Jurkat, Clone E6-1 (cell line): ENCODE measurements around the gene C18orf32.

DNA sequence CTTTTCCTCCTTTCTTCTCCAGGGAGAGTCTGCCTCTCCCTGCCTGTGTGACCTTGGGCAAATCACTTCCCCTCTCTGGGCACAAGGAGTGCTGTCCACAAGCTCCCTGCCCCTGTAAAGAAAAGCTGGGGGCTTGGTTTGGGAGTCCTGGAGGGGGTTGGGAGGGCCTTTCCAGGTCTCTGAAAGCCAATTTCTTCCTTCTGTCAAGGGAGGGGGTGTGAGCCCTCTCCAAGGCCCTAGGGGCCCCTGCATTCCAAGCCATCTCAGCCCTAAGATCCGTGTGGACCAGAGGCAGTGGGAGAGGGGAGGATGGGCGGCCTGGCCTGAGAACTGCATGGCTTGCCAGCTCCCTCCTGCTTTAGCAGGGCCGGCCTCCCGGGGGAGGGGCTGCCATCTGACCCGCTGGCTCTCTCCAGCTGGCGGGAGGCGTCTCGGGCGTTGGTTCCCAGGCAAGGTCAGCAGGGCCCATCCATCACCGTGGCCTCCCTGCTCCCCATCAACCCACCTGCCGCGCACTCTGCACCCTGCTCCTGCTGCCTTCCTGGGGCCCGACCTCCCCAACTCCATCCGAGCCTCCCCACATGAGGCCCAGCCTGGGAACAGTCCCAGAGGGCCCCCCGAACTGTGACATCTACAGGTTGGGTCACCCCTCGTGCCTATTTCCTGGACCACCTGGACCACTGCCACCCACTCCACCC, 61.4 kb downstream of the SMAD7 start:
- RRBS: no CpG with 5 or more reads among the region's 16 CpGs

GRCh38 chr18:48951717-48952129, 958 bp upstream of the SMAD7 start:
- RRBS: 2% methylated on average over 41 of the region's 55 CpGs

DNA sequence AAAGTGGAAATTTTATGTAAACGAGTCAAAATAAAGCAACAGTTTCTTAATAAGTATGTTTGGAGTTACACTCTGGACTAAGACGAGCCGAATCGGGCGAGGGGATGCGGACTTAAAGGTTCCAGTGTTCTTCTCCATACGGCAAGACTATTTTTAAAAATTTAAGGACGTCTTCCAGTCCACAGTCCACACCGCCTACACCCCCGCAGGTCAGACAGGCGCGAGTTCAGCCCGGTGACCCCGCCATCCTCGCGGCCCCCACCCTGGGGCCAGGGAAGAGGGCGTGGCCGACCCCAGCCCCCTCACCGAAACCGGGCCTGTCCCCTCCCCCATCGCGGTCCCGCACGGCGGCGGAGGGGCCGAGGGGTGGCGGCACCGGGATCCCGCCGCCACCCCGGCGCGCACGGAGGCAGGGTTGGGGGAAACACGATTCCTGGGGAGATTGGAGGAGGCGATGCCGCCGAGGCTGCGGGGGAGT, 24.4 kb upstream of the SMAD7 start:
- RRBS: 15% methylated on average over 9 of the region's 40 CpGs

GRCh38 chr18:48996870-48997487, 46.2 kb upstream of the SMAD7 start:
- RRBS: no CpG with 5 or more reads among the region's 10 CpGs

DNA sequence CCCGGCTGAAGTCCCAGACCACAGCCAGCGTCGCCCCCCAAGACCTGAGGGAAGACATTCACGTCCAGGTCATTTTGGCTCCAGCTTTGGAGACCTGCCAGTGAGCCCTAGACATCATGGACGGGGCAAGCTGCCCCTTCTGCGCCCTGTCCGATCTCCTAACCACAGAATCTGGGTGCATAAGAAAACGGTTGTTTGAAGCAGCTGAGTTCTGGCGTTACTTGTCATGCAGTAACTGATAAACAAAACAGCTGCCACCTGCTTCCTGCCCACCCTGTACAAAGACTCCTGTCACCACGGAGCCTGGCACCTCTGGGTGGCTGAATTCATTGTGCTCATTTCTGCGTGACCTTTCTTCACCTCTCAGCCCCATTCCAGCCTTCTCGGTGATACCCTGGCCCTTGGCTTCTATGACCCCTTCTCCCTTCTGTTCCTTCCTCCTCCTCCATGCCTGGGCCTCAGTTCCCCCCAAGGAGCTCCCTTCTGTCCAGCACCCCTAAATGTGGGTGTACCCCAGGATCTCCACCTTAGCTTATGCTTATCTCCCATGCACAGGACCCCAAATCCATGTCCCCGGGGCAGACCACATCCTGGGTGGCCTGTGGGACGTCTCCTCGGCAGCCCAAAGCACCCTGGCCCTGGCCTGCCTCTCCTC, 72.7 kb upstream of the SMAD7 start:
- RRBS: no CpG with 5 or more reads among the region's 15 CpGs

- RRBS: no CpG with 5 or more reads among the region's 19 CpGs
These were observed 80.9 kb upstream of the SMAD7 start for GRCh38 chr18:49031458-49032194.

DNA sequence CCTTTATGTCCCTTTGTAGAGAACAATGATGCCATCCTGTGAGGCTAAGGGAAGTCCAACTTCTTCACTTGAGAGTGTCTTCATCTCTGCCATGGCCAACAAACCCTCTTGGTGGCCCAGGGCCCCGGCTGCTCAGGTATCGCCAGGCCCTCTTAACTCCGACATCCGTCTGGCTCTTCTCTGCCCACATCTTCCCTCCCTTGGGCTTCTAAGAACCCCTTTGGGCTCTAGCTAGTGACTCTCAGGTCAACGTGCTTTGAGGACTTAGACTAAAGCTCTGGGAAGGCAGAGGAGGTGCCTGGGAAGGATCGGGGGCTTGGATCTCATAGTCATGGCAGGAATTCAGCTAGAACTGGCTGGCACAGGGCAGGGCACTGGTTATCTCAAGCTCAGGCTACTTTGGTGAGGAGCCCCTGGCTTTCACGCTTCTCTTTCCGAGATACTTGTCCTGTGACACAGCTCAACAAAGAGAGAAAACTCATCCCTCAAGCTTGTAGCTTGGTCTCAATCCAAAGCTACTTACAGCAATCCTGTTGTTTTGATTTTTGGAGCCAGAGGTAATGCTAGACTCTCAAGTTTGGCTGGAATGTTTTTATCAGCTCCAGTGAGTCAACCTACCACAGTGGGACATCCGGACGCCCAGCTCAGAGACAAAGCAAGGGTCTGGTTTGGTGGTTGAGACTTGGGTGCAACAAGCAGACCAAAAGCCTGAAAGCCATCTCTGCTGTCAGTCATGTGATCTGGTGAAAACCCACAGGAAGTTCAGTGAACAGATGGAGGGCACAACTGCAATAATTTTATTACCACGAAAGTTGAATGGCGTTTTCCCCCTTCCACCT, 102.0 kb upstream of the SMAD7 start:
- RRBS: no CpG with 5 or more reads among the region's 12 CpGs

GRCh38 chr18:49476566-49476877, 10.5 kb downstream of the C18orf32 start:
- RRBS: no CpG with 5 or more reads among the region's 6 CpGs

DNA sequence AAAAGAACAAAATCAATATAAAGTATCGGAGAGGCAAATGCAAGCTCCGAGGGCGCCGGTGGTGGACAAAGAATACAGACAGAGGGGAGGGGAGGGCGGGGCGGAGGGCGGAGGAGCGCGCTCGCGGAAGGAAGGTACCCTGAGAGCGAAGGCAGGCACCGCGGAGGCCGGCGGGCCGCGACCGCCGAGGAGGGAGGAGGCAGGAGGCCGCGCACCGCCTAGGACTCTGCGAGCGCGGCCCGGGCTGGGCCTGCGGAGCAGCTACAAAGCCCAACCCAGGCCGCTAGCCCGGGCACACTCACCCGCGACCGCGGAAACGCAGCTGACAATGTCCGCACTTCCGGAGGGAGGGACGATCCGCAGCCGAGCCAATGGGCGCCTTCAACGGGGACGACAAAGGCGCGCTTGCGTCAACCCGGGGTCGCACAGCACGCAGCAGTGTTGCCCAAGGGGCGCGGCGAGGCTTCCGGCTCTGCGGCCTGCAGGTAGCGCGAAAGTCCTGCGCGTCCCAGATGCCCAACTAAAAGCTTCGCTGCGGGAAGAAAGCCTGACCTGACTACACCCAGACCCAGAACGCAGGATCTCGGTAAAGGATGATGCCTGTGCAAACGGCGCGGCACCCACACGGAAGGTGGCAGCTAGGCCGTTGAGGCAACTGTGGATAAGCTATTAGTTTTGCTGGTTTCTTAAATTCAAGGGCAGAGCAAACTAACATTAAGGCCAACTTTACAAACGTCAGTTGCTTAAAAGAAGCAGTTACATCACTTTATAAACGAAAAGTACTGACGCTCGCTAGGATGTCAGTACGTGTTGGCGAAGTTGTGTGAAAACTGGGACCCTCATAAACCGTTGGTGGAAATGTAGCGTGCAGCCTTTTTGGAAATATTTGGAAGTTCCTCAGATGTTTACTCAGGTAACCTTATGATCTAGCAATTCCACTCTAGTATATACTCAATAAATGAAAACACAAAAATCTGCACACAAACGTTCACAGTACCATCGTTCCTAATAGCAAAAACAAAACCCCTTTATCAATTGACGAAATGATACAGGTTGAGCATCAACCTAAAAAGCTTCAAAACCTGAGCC, at the start of gene C18orf32:
C18orf32 (minus strand) TSS at position 330 of the 1,089 bp plus-strand sequence.
- RRBS: 1% methylated on average over 38 of the region's 78 CpGs

DNA sequence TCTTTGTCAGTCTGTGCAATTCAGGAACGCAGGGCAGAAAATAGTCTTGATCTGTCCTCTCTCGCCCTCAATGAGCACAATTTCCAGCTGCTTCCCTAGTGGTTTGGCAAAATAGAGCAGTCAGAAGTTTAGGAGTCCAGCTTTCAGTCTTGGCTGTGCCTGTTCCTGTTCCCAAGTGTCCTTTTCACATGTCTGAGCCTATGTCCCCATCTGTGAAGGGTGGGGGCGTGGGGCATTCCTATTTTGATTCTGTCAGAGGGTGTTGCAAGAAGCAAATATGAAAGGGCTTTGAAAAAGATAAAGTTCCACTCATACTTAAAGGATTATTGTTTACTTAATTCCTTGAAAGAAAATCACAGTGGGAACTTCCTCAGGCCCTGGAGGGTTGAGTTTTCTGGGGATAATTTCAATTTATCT, 83.7 kb downstream of the ACAA2 start:
- RRBS: no CpG with 5 or more reads among the region's 3 CpGs

DNA sequence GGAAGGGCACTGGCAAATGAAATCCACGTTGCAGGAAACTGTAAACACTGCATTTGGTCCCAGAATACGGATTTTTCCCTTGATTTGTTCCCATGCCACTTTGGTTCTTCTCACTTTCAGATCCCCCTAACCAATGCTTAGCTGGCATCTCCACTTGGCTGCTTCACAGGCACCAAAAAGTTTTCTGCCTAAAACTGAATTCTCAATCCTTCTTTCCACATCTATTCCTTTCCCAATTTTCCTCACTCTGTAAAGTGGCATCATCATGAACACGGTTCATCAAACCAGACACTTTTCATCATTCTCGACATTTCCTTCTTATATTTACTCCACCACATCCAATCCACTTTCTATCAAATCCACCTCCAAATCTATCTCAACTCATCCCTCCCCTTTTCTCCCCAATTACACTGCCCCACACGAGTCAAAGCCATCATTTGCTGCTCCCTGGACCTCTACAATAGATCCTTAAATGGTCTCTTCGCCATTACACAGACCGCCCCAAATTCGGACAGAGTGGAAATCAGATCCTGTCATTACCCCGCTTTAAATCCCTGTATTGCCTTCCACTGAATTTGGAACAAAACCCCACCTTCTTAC, 1.1 kb downstream of the ACAA2 start:
- RRBS: no CpG with 5 or more reads among the region's 9 CpGs

DNA sequence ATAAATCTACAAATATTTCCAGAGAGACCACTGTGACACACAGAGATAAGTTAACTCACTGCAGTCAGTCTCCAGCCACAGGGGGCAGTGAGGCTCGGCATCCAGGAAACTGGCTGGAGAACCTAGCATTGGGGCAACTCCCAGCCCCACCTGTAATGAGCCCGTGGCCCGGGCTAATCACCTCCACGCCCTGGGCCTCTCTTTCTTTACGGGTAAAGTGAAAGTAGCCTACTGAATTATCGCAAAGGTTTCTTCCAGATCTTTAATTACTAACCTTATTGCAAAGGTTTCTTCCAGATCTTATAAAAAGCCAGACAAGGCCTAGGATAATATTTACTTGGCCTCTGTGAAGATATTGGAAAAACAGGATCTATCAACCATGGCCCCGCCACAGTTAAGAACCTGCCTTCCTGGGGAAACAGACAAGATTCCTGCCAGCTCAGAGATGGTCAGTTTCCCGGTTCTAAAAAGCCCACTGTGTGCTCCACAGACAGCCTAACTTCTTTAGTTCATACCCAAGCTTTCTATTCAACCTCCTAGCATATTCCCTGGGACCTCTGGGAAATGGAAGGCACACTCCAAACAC, 45.8 kb upstream of the ACAA2 start:
- RRBS: no CpG with 5 or more reads among the region's 8 CpGs

GRCh38 chr18:49875560-49876210, 62.4 kb upstream of the ACAA2 start:
- RRBS: no CpG with 5 or more reads among the region's 3 CpGs

DNA sequence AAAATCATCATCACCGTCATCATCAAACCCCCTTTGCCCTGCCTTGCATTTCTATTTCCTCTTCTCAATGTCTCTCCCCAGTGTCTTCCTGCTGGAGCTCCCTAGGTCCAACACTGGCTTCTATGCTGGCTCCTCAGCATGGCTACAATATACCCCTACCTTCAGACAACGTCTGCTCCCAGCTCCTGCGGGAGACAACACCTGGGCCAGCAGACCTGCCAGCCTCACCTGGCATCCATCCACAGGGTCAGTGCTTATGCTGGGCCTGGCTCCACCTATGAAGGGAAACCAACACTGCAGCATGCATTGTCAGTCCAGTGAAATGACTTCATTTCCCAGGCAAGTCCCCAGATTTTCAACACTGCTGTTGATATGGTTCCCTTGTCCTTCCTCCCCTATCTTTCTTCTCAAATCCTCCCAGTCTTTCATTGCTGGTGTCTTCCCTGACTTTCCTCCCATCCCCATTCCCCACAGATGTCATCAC, 98.2 kb downstream of the MYO5B start:
- RRBS: no CpG with 5 or more reads among the region's 3 CpGs

GRCh38 chr18:50097492-50098146, 97.3 kb downstream of the MYO5B start:
- RRBS: no CpG with 5 or more reads among the region's 6 CpGs

- RRBS: no CpG with 5 or more reads among the region's 5 CpGs
These were observed 95.0 kb downstream of the MYO5B start for GRCh38 chr18:50099776-50100600.

DNA sequence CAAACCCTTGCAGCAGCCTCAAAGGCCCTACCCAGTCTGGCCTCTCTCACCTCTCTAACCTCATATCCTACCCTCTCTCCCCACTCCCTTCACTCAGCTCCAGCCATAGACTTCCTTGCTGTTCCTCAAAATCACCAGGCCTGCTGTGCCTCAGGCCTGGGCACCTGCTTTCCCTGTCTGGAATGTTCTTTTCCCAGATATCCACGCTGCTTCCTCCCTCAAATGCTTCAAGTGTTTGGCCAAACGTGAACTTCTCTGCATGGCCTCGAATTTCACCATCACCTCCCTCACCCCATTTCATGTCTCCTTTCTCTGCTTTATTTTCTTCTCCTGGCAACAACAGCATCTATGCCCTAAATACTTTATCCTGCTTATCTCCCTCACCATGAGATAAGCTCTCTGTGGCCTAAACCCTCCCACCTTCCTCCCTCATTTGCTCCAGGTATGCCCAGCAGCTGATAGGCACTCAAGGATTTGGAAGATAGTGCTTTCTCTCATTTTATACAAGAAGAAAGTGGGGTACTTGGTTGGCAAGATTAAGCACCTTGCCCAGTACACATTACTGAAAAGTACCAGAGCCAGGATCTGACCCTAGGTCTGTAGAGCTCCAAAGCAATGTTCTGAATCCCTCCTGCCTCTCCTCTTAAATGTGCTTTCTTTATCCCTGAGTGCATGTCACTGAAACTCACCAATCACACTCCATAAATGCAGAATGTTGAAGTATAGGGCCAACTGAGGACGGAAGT, 84.8 kb downstream of the MYO5B start:
- RRBS: no CpG with 5 or more reads among the region's 4 CpGs

DNA sequence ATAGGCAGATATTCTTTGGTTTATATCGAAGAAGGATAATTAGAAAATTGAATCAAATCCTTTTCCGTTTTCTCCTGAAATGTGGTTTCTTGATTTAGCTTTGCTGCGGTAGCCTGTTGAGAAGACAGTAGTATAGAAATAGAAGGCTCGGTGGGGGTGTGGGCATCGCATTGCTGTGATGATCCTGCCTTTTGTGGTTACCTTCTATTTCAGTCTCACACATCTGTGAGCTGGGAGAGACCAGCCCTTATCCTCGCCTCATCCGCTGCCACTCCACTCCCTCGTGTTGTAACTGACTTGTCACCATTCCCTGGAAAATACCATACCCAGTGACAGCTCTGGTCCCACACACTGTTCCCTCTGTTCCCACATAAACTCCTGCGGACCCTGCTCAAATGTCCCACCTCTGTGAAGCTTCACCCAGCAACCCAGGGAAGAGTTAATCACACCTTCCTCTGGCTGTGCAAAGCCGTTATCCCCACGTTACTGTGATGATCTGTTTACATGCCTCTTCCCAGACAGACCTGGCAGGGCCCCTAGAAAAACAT, 114.4 kb downstream of the MAPK4 start:
- RRBS: no CpG with 5 or more reads among the region's 11 CpGs

GRCh38 chr18:50839873-50840635, 20.2 kb upstream of the MRO start:
- RRBS: no CpG with 5 or more reads among the region's 6 CpGs

DNA sequence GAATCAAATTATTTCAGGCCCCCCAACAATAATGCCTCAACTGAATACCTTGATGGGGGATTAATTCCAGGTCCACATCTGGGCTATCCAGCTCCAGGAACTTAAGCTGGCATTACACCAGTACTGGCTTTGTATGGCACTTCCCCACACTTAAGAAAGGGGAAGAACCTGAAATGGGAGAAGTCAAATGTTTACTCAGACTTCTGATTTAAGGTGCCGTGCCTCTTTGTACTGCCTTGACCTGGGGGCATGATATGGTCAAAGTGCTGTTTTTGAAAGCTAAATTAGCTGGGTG, 24.2 kb upstream of the ME2 start:
- RRBS: no CpG with 5 or more reads among the region's 1 CpG